Placental pericyte (primary cell): ENCODE data around the genes ARFGAP3 and MPPED1.

DNA sequence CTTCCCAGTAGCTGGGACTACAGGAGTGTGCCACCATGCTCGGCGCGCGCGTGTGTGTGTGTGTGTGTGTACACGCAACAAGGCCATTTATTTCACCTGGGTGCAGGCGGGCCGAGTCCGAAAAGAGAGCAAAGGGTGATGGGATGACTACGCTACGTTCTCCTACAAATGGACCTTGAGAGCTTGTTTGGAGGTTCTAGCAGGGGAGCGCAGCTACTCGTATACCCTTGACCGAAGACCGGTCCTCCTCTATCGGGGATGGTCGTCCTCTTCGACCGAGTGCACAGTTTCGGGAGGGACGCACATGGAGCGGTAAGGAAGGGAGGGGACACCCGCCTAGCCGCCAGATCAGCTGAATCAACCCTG lies 11.1 kb downstream of the SERHL2 start:
- CAGE, long polyA plus RNA, result no peak

DNA sequence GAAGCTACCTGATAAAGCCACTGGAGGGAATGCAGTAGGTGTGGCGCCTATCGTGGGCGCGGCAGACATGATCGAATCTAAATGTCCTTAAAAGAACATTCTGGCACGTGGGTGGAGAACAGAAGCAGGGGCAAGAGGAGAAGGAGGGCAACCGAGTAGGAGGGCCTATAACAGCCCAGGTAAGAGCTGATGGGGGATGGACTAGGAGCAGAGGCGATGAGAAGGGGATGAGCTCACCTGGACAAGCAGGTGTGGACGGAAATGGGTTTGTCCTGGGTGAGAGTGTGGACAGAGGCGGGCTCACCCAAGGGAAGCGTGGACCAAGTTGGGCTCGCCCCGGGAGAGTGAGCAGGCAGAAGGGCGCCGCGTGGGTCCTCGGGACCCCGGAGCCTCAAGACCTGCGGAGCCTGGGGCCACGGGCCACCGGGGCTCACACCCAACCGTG lies 27.7 kb downstream of the SERHL2 start:
- CAGE, long polyA plus RNA, result no peak

DNA sequence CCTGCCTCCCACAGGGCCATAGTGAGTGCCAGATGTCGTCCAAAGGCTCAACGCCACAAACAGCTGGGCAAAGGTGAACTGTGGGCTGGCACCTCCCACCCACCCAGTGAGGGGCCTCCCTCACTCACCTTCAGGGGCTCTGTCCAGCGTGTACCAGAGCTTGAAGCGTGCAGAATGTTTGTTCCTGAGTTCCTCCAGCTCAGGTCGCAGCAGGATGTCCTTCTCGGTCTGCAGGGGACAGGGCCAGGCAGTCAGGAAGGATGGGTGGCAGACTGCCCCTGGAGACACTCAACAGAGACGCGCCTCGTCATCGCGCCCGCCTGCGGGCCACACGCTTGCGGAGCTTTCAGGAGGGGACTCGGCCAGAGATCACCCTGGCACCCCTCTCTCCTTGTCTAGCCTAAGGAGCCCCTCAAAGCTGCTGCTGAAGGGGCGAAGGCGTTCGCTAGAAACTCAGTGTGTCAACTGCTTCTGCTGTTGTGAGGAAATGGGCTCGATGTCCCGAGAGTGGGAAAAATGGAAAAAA lies 9.0 kb upstream of the POLDIP3 start:
- CAGE, long polyA plus RNA, result no peak

DNA sequence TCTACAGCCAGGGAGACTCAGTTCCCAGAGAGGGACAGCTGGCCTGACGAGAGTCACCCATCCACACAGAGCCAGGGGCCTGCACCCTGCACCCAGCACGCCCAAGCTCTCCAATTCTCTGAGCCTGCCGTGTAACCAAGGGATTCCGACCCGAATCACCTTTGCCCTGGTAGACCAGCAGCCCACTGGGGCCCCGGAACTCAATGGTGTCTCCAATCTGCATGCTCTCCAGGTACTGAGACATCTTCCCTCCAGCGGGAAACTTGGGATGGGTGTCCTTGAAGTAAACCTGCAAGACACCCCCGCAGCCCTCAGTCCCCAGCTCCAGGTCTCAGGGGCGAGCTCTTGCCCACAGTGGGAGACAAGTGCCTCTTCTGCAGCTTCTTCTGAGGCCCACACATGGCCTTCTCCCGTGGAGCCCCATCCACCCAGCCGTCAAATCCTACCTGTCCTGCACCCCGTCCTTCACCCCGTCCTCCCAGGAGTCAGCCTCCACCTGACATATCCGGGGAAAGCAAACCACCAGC lies 12.3 kb downstream of the ATP5MGL start:
- CAGE, long polyA plus RNA, result no peak

- CAGE, long polyA plus RNA, result no peak
These were observed 6.6 kb upstream of the CYB5R3 start for GRCh38 chr22:42655745-42656193.

DNA sequence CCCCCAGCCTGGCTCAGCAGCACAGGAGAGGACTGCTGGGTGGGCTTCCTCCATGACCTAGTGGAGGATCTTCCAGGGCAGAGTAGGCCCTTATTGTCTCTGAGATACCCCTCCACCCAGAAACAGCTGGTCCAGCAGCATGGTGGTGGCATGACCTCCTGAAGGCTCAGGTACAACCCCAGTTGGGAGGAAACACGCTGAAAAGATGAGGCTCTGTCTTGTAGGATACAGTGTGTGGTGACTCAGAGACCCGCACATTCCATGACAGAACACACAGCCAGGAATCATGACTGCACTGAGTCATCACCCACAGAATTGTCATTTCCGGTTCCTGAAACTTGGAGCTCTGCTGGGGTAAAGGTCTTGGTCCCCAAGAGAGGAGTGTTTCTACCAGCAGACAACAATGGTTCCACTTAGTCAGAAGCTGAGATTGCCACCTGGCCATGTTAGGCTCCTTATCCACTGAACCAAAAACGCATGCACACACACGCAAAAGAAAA lies 31.4 kb upstream of the CYB5R3 start:
- CAGE, long polyA plus RNA, result no peak

- CAGE, long polyA plus RNA, result no peak
These were observed 1.8 kb downstream of the A4GALT start for GRCh38 chr22:42718605-42719544.

DNA sequence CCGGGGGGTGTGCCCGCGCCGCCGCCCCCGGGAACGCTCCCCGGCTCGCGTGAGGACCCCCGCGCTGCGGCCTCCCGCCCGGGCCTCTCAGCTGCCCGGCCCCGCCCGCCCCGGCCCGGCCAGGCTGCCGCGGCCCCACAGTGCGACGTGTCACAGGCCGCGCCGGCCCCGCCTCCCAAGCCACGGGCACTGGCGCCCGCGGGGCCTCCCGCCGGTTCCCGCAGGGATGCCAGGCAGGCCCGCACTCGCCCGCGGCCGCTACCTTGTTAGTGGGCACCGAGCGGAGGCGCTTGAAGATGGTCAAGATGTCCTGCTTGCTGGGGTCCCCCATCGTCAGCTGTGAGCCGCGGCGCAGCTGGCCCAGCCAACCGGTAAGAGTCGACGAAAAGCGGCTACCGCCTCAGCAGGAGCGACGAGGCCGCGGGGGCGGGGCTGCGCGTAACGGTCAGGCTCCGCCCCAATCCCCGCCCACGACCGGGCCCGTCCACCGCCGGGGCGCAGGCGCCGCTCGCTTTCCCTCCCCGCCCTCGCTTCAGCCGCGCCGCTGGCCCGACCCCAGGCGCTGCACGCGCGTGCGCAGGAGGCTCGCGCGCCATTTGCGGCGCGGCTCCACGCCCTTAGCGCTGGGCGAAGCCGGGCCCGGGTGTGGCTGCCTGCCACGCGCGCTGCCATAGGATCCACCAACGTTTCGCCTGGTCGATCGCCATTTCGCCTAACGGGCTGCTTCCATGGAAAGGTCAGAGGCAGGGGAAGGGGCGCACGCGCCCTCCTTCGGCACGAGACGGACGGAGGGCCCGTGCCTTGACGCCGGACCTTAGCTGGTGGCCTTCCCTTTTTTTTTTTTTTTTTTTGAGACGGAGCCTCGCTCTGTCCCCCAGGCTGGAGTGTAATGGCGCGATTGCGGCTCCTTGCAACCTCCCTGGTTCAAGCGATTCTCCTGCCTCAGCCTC lies at the start of gene ARFGAP3:
TSS of gene ARFGAP3 (minus strand) at position 422 of the 950 bp plus-strand sequence.
- CAGE, long polyA plus RNA, result no peak

DNA sequence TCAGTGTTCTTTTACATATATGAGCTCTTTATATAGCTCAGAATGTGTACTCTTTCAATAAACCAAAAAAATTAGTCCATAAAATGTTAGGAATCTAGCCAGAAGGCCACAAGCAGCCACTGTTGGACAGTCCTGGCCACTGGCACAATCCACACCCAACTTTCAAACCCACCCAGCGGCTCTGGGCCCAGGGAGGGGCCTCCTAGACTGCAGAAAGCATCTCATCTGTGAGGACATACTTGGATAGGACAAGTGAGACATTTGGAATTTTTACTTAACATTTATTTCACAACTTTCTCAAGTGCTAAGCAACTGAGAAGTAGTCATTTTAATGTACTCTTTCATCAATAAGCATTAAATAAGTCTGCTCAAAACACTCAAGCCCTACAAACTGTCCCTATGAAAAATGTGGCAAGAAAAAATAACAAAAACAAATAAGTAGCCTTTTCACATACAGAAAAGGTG lies 6.4 kb downstream of the PACSIN2 start:
- CAGE, long polyA plus RNA, result no peak

DNA sequence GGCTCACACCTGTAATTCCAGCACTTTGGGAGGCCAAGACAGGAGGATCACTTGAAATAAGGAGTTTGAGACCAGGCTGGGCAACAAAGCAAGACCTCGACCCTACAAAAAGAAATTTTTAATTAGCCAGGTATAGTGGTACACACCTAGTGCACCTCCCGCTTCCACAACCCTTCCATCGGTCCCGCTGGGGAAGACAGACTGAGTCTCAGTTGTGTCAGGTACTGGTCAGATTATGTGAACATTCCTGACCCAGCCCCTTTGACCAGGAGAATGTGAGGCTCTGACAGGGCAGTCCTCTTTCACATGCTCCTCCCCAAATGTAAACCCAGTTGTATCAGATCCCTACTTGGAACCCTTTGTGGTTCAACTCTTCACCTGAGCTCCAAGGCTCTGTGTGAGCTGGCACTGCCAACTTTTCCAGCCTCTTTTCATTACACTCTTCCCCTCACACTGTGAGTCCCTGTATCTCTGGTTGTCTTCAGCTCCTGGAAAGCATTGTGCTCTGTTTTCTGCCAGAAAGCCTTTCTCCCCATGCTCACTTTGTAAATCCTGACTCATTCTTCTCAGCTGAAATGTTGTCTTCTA lies 1.9 kb upstream of the TTLL12 start:
- CAGE, long polyA plus RNA, result no peak

DNA sequence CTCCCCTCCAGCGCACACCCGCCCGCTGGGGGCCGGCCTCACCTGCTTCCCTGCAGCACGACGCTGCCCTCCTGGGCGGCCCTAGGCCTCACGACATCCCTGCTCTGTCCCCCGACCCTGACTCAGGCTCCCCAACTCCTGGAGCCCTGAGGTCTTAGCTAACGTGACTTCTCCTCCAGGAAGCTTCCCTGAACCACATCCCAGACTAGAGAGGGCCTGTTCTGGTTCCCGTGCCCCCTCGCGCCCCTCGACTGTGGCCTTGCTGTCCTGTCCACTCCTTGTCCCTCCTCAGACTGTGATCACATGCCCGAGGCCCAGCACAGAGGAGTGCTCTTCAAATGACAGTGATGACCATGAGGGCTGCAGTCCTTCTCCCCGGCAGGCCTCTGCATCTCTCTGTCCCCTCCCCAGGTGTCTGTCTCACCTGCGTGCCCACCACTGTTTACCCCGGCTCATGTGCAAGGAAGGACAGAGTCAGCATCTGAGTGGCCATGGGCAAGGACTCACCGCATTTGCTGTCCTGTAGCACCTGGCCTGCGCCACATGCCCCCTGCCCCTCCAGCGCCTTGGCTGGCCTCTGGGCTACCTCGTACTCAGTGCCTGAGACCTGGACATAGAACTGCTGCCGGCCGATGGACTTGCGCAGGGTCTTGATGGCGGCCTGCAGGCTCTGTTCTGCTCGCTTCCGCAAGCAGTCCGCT lies 31.0 kb upstream of the TTLL12 start:
- CAGE, long polyA plus RNA, result no peak

GRCh38 chr22:43238200-43238974 lies 51.5 kb upstream of the TTLL12 start:
- CAGE, long polyA plus RNA, result no peak

- CAGE, long polyA plus RNA, result no peak
These were observed 23.4 kb downstream of the SCUBE1 start for GRCh38 chr22:43319676-43320284.

DNA sequence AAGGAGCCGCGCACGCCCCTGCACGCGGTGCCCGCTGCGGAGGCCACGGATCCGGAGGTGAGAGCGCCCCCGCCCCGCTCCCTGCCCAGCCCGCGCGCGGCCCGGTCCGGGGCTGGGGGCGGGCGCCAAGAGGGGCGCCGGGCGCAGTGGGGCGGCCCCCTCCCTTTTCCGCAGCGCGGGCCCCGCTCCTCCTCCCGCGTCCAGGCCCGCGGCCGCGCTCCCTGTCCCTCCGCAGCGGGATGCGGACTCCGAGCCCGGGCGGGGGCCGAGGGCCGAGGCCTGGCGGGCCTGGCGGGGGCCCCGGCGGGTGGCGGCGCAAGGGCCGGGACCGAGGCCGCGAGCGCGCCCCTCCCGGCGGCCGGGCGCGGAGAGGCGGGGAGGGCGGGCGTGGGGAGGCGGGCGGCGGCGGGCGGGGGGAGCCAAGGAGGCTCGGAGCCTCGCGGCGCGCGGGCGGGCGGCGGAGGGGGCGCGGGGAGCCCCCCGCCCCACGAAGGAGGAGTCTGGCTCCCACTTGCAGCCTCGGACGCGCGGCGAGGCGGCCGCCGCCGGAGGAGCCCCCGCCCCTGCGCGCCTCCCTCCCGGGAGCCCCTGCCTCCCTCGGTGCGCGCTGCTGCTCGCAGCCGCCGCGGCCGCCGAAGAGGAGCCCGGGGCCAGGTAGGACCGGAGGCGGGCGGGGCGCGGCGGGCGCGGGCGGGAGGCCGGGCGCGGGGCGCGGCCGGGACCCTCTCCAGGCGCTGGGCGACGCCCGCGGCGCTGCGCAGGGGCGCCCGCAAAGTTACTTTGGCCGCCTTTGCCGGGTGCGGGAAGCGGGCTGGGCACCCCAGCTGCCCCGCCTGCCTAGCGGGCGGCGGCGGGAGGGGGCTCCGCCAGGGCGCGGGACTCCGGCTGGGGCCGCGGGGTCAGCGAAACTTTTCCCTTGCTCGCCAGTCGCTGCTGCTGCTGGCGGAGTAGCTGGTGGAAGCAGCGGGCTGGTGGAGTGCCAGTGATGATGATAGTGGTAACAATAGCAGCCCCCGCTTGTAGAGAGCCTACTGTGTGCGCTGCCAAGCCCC lies at the start of gene MPPED1:
TSS of gene MPPED1 (plus strand) at position 510 of the 1,052 bp plus-strand sequence.
- CAGE, long polyA plus RNA, result no peak

DNA sequence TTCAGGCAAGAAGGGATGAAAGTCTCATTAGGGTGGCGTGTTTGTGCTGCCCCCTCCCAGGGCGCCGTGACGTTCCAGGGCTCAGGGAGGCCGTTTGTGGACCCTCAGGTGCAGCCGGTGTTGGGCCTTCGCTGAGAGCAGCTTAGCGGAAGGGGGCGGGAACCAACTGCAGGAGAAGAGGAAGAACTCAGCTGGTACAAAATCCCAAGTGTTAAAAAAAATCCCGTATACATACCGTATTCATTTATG lies 70.0 kb downstream of the MPPED1 start:
- CAGE, long polyA plus RNA, result no peak

GRCh38 chr22:43482165-43482516 lies 70.3 kb downstream of the MPPED1 start:
- CAGE, long polyA plus RNA, result no peak

GRCh38 chr22:43861261-43861782 lies 991 bp downstream of the SULT4A1 start:
- CAGE, long polyA plus RNA, result no peak

DNA sequence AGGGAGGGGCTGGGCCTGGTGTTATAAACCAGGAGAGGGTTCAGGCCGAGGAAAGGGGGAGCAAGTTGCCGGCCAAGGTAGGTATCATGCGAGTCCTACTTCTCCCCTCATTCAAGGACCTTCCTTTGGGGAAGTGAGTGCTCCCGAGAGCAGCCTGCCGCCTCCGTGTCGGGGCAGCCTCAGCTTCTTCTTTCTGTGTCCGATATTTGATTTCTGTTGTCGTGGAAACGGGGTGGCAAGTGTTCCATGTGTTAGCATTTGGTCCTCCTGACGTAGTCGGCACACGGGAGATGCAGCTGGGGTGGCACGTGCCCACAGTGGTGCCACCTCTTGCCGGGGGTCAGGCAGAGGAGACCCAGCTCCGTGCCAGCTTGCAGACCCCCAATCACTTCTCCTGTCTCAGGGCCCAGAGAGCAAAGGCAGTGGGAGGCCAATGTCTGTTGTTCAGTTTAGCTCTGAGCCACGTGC lies 44.3 kb downstream of the PARVB start:
- CAGE, long polyA plus RNA, result no peak

DNA sequence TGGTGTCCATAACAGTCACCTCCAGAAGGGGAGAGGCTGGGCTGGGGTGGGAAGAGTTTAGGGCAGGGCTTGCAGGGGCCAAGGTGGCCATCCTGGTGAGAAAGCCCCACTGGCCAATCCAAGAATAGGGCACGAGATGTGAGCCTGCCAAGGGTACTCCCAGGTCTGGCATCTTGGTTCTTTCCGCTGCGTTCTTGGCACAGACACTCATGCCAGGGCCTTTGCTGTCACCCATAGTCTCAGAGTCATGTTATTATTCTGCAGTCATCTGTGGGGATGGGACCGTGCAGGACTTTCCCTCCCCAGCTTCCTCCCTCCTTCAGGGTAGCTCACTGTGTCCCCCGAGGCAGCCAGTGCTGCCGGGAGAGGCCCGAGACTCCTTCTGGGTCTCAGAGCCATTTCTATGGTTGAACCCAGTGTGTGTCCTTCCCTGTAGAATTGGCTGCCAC lies 60.3 kb downstream of the PARVB start:
- CAGE, long polyA plus RNA, result no peak

DNA sequence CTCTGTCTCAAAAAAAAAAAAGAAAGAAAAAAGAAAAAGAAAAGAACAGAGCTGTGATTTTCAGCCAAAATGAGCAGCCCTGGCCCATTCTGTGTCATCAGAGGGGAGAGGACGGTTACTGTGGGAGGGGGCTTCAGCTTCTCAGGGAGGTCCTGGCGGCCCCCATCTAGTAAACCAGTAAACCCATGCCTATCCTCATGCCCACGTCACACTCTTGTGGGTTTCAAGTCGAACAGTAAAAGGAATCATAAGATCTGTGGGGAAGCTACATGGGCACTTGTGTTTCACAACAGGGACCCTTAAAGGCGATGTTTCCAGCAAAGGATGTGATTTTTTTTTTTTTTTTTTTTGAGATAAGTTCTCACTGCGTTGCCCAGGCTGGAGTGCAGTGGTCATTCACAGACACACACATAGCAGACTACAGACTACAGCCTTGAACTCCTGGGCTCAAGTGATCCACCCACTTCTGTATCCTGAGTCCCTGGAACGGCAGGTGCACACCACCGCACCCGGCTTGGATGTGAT lies 9.2 kb upstream of the PARVG start:
- CAGE, long polyA plus RNA, result no peak